Transverse colon (tissue), 4 donors: Measurements from ENCODE around the gene AKAP13.

DNA sequence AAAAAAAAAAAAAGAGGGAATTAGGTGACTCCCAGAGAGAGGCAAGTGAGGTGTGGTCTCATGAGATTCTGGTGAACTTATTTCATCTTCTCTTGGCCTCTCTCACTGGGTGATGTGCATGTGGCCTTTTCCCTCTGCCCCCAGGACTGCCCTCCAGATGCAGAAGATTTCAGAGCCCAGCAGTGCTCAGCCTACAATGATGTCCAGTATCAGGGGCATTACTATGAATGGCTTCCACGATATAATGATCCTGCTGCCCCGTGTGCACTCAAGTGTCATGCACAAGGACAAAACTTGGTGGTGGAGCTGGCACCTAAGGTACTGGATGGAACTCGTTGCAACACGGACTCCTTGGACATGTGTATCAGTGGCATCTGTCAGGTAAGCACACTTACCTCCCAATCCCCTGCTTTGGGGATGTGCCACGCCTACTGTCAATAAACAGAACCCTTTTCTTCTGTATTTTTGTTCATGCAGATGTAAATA is 165.8 kb downstream of the ADAMTSL3 start:
- PRO-cap: no peak
- RAMPAGE, long total RNA, 4 experiments: start-site peak on the plus strand in 1 of 4 experiments, centred at position 308 of the sequence, 5 reads per replicate

- PRO-cap: no peak
- RAMPAGE, long total RNA, 4 experiments: no peak in any of the 4 experiments
Measured at GRCh38 chr15:84421912-84422355, 178.9 kb upstream of the ZSCAN2 start.

- PRO-cap: no peak
- RAMPAGE, long total RNA, 4 experiments: start-site peak on the minus strand in 2 of 4 experiments, at chr15:84542265-84542391 at its widest, 11 to 41 reads per replicate
Measured at GRCh38 chr15:84541948-84542589, 58.7 kb upstream of the ZSCAN2 start.

DNA sequence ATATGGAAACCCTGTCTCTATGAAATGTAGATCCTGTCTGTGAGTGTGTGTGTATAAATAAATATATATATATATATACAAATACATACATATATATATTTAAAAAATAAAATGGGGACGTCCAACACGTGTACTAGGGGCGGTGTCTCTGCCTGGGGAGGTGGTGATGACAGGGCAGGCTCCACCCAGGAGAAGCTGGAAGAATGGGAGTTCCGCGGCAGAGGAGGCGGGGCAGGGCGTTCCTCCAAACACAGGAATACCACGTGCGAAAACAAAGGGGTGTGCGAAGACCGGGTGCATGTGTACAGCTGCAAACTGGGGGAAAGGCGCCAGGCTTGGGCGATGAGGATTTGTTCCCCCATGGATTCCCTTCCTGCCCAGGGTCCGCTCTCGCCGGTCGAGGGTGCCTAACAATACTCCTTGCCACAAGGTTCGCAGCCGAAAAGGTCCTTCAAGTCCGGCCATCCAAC is 557 bp upstream of the ZSCAN2 start:
- PRO-cap: no peak
- RAMPAGE, long total RNA, 4 experiments: no peak in any of the 4 experiments

GRCh38 chr15:84643372-84644325 is 10.4 kb downstream of the WDR73 start:
- PRO-cap: no peak
- RAMPAGE, long total RNA, 4 experiments: start-site peak on the plus strand in 1 of 4 experiments, at chr15:84644133-84644347 at its widest, 6 reads per replicate

GRCh38 chr15:84770471-84770777 is 22.0 kb downstream of the ZNF592 start:
- PRO-cap: no peak
- RAMPAGE, long total RNA, 4 experiments: no peak in any of the 4 experiments

DNA sequence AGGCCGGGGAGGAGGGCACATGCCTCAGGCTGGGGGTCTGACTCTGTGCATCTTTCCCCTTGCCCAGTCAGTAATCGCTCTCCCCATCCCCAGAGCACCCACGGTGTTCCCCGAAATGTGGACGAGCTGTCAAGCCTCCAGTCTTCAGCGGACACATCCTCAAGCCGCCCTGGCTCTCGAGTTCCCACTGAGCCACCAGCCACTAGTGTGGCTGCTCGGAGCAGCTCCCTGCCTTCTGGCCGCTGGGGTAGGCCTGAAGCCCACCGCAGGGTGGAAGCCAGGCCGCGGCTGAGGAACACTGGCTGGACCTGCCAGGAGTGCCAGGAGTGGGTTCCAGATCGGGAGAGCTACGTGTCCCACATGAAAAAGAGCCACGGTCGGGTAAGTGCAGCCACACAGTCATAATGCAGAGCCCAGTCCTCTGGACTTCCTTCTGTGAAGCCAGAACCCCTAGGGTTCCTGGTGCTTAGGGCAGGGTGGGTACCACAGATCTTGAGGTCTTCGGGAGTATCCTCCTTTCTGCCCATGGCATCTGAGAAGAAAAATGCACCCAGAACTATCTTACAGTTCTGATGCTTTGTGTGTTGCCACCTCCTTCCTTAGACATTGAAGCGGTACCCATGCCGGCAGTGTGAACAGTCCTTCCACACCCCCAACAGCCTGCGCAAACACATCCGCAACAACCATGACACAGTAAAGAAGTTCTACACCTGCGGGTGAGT is 18.5 kb upstream of the ALPK3 start:
- PRO-cap: no peak
- RAMPAGE, long total RNA, 4 experiments: no peak in any of the 4 experiments

GRCh38 chr15:84810041-84810855 is 6.9 kb upstream of the ALPK3 start:
- PRO-cap: no peak
- RAMPAGE, long total RNA, 4 experiments: no peak in any of the 4 experiments

- PRO-cap: no peak
- RAMPAGE, long total RNA, 4 experiments: no peak in any of the 4 experiments
Measured at GRCh38 chr15:84911829-84912770, 27.6 kb downstream of the SLC28A1 start.

- PRO-cap: unidirectional peak, minus-strand start at chr15:84929955; unidirectional peak, minus-strand start at chr15:84930054; unidirectional peak, minus-strand start at chr15:84930100
- RAMPAGE, long total RNA, 4 experiments: no peak in any of the 4 experiments
Measured at GRCh38 chr15:84929883-84930515, 45.5 kb downstream of the SLC28A1 start.

- PRO-cap: no peak
- RAMPAGE, long total RNA, 4 experiments: start-site peak on the plus strand in 1 of 4 experiments, at chr15:85012768-85013102 at its widest, 11 reads per replicate
Measured at GRCh38 chr15:85012459-85013273, 31.0 kb downstream of the PDE8A start.

- PRO-cap: no peak
- RAMPAGE, long total RNA, 4 experiments: start-site peak on the plus strand in 1 of 4 experiments, at chr15:85026191-85026416 at its widest, 5 reads per replicate
Measured at GRCh38 chr15:85026098-85026535, 44.5 kb downstream of the PDE8A start.

DNA sequence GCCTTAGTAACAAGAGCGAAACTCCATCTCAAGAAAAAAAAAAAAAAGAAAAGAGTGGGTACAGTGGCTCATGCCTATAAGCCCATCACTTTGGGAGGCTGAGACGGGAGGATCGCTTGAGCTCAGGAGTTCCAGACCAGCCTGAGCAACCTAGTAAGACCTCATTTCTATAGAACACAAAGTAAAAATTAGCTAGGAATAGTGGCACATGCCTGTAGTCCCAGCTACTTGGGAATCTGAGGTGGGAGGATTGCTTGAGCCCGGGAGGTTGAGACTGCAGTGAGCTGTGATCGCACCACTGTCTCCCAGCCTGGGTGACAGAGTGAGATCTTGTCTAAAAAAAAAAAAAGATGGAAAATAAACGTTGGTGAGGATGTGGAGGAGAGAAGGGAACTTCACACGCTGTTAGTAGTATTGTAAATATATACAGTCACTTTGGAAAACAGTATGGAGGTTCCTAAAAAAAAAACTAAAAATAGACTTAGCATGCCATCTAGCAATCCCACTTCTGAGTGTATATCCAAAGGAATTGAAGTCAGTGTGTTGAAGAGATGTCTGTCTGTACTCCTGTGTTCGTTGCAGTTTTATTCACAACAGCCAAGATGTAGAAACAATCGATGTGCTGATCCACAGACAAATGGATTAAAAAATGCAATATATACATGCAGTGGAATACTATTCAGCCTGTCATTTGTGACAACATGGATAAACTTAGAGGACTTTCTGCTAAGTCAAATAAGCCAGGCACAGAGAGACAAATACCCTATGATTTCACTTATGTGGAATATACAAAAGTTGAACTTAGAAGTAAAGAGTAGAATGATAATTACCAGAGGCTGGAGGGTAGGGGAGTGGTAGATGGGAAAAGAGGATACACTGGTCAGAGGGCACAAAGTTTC is 57.7 kb downstream of the PDE8A start:
- PRO-cap: no peak
- RAMPAGE, long total RNA, 4 experiments: start-site peak on the plus strand in 1 of 4 experiments, centred at position 644 of the sequence, 27 reads per replicate

DNA sequence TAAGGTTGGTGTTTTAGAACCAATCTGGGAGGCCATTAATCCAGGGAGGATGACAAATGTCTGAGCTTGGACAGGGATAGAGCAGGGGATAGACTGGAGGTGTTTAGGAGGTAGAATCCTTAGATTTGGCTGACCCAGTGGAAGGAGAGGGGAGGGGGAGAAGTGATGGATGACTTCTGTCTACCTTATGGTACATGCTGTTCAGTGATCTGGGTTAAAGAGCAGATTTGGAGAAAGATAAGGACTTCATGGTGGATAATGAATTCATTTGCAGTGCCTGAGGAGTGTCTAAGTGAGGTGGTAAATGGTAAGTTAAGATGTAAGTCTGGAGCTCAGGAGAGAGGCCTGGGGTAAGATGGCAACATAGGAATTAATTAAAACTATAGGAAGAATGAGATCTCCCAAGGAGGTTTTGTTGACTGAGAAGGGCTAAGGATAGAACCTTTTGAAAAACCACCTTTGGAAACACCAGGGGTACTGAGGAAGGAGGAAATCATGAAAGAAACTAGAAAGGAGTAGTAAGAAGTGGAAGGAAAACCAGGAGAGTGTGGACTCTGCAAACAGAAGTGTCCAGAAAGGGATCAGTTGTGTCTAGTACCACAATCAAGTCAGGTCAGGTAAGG is 125.9 kb downstream of the PDE8A start:
- PRO-cap: no peak
- RAMPAGE, long total RNA, 4 experiments: no peak in any of the 4 experiments

DNA sequence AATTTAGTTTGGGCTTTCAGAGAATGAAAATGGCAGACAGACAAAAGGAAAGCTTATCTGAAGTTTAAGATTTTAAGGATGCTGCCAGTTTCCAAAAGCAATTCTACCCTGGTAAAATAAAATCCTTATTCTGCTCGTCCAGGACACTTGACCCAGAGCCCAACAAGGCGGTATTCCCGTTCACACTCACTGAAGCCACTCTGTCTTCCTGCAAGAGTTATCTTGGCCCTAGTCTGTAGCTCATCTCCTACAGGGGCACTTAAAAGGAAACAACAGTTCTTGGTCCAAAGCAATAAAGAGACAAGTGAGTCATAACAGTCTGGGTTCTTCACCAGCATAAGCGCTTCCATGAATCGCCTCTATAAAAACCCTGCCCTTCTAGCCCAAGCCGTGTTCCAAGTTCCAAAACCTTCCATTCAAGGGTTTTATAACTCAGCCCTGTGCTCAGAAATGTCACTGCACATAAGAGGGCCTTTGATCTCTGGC is 64.3 kb upstream of the AKAP13 start:
- PRO-cap: no peak
- RAMPAGE, long total RNA, 4 experiments: no peak in any of the 4 experiments

DNA sequence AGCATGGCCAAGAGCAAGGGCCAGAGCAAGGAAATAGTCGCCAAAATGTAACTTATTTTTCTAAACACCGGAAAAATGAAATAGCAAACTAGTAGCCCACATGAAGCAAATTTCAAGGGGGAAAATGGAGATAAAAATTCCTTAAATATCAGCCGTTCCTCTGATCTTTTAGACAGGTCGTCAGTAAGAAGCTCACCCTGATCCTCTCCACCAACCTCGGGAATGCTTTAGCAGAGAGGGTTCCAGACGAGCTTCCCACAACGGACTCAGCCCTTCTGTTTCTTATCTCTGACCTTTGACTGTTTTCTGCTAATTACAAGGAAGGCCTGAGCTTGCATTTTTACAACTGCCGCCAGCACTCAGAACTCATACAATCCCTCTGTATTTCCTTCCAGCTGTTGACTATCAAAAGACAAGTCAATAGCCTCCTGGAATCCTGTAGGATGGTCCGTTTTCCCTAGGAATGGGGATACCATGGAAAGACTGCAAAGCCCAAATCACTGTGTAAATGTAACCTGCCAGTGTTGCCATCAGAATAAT is 44.9 kb upstream of the AKAP13 start:
- PRO-cap: unidirectional peak, minus-strand start at position 268 of the sequence
- RAMPAGE, long total RNA, 4 experiments: no peak in any of the 4 experiments

DNA sequence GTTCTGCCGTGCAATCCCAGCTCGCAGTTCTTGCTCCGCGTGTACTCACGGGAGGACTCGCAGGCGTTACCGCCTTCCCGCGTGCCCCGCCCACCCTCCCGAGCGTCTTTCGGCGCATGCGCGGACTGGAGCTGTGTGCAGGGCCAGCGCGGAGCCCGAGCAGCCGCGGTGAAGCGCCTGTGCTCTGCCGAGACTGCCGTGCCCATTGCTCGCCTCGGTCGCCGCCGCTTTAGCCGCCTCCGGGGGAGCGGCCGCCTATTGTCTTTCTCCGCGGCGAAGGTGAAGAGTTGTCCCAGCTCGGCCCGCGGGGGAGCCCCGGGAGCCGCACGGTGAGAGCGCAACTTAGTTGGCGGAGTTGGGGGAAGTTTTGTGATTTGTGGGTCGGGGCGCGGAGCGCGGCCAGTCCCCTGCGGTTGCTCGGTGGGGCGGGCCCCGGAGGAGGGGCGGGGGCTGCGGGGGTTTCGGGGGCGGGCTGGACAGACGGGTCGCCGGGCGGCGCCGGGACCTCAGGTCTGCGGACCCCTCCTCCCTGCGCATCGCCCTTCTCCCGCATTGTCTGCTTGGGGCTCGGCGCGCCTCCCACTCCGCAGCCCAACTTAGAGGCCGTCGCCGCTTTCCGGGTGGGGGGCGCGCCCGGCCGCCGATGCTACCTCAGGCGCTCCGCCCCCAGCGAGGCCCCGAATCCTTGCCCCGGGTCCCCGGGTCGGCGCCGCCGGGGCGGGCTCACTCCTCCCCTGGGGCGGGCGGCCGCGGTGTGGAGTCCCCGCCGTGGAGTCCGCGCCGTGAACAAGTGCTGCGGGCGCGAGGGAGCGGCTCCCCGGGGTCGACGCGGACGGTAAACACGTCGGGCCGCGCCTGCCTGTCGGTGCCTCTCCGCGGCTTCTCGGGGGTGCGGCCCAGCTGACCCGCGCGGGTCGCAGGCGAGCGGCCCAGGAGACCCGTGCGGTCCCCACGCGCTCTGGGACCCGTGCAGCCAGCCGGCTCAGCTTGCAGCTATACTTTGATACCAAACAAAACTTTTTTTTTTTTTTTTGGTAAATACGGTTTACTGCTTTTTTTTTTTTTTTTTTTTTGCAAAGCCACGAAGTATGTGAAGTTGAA is at the start of gene AKAP13:
TSS of gene AKAP13 (plus strand) at position 134 of the 1,101 bp plus-strand sequence.
- PRO-cap: bidirectional peak, plus-strand start at position 205 of the sequence, minus-strand start outside the sequence; bidirectional peak, plus-strand start at position 370 of the sequence, minus-strand start at position 302 of the sequence; bidirectional peak, plus-strand start at position 610 of the sequence, minus-strand start at position 558 of the sequence; bidirectional peak, plus-strand start at position 760 of the sequence, minus-strand start at position 776 of the sequence; bidirectional peak, plus-strand start at position 838 of the sequence, minus-strand start at position 837 of the sequence; unidirectional peak, minus-strand start at position 975 of the sequence
- RAMPAGE, long total RNA, 4 experiments: start-site peak on the plus strand in 4 of 4 experiments, centred at positions 139 to 169 of the sequence, 21 to 2,094 reads per replicate

- PRO-cap: no peak
- RAMPAGE, long total RNA, 4 experiments: no peak in any of the 4 experiments
Measured at GRCh38 chr15:85504689-85505087, 124.3 kb downstream of the AKAP13 start.

DNA sequence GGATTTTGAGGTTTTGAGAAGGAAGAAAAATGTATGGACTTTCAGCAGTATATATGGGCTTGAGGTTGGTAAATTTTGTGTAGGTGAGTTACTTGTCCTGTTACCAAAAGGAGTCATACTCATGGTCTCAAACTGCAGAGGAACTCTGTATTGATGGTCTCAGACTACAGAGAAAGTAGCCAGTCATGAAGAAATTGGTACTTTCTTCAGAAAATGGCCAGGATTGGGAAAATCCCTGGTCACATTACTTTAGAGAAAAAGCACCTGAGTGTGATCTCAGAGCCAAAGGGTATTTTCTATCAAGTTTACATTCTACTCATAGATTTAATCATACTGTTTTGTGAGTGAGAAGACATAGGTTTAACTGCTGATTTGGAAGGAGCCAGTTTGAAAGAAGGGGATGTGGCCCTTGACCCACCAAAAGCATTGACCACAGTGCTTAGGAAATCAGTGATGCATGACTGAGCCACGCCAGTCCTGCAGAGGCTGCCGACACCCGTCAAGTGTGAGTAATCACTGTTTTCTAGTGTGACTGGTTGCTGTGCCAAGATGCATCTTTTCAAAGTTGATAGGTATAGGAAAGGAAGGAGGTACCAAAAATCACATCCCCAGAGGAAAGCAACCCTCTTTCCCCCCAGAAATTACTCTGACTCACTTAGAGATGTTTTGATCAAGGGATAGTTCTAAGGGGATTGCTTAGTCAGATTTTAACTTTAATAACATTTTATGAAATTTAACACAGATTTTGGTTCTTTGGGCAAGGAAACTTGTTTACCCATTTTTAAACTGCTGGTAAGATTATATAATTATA is 203.6 kb downstream of the AKAP13 start:
- PRO-cap: bidirectional peak, plus-strand start at position 519 of the sequence, minus-strand start at position 507 of the sequence
- RAMPAGE, long total RNA, 4 experiments: no peak in any of the 4 experiments

DNA sequence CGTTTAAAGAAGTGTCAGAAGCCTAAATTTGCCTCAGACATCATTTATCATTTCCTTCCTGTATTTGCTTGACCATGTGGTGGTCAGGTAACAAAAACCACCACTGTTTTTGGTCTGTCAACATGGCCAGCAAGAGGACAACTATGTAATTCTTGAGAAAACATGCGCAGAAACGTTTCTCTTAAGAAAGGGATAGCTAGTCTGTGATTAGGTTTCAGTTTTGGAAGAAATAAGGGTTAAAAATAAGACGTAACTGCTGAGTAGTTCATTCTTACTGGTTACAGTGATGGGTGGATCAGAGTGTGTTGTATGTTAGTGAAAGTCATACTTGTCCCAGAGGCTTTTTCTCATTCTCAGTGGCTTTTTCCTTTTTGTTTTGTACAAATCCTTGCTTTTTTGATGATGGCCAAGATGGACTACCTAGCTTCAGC is 204.5 kb downstream of the AKAP13 start:
- PRO-cap: no peak
- RAMPAGE, long total RNA, 4 experiments: no peak in any of the 4 experiments